ENCODE measurements around a stretch of chr11.

- PRO-cap = unidirectional peak, plus-strand start at chr11:66268053; unidirectional peak, minus-strand start at chr11:66268116; bidirectional peak, plus-strand start at chr11:66268623, minus-strand start at chr11:66268342
These were observed 541 bp upstream of the RAB1B start for GRCh38 chr11:66267691-66268504.

DNA sequence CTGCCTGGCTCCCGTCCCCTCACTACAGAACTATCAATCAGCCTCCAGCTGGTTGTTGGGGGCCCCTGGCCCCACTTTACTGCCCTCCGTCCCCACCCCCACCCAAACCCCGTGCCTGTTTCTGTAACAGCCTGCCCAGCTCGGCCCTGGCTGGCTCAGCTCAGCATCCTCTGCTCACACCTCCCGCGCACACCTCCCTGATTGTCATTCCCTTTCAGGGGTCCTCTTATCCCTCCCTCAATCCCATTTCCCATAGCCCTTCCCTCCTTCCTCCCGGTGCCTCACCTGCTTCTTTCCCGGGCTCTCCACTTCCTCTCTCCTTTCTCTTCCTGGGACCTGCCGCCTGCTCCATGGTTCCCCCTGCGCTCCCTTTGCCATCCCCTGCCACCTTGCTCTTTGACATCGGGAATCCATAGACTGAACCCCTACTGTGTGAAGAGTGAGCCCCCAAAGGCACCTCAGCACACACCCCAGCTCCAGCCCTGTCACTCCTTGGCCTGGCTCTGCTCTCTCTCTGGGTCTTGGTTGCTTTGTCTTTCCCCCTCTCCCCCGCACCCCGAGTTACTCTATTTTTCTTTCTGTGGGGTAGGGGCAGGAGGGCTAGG lies 1.5 kb downstream of the CNIH2 start:
- PRO-cap = no peak

GRCh38 chr11:66315868-66316940 lies 640 bp downstream of the CD248 start:
- PRO-cap = no peak

DNA sequence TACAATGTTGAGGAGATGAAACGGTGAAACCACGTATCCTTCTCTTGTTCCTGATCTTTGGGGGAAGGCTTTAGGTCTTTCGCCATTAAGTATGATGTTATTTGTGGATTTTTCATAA lies 3.7 kb upstream of the B4GAT1 start:
- PRO-cap = no peak

- PRO-cap = bidirectional peak, plus-strand start at chr11:66544005, minus-strand start at chr11:66543937
These were observed 2.3 kb downstream of the ZDHHC24 start for GRCh38 chr11:66543278-66544243.

DNA sequence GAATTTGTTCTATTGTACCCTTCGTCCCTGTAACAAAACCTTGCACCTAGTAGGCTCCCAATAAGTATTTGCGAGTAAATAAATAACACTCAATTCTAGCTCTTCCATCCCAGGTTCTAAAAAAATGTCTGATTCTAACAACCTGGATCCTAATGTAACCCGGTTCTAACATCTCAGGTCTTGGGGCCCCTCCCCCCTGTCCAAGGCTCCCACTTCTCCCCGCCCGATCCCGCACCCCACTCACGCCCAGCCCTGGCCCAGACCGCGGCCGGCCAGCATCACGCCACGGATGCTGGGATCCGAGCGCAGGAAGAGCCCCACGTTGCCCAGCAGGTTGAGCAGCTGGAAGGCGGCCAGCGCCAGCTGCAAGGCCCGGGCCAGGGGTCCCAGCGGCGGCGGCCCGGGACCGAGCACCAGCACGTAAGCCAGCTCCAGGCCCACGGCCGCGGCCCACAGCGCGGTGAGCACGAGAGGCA lies 331 bp downstream of the ZDHHC24 start:
- PRO-cap = no peak

GRCh38 chr11:66630004-66630555 lies 8.4 kb upstream of the RBM4 start:
- PRO-cap = no peak

DNA sequence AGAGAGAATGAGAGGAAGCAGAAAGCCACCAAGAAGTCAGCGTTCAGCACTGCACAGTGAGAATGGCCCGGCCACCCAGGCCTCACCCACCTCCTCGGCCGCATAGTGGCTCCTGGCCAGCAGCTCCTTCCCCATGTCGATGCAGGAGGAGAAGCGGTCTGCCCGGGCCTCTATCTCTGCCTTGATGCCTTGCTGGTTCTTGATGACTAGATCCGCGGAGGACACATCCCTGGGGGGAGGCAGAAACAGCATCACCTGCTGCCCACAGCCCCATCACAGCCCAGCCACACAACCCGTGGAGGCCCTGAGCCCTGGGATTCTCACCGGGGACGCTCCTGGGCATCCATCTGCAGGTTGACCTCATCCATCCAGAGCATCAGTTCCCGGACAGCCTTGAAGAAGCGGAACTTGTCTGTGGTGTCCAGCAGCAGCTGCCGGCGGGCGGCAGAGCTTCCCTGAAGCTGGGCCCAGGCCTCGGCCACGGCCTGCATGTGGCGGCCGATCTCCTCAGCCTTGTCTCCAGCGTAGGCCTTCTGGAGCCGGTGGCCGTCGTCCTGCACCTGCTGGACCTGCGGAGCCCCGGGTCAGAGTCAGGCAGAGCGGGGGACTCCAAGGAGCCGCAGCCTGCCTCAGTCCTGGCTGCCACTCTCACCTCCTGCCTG lies 12.2 kb upstream of the RBM4B start:
- PRO-cap = no peak

DNA sequence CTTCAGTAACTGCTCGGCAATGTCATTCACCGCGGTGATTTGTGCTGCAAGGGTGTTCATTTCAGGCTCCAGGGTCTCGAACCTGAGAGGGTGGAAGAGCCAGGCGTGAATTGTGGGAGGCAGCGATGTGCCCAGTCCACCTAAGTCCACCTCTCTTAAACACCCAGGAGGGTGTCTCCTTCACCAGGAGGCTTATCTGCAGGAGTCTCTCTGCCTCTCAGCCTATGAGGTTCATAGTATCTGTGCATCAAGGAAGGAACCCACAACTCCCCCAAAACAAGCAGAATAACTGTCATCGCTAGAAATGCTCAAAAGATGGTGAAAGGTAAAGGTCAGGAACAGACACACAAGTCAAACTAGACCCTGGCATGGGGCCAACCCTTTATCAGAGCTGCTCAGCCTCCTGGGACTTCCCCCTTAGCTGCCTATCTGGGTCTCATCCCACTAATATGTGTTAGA lies 24.0 kb upstream of the RBM4B start:
- PRO-cap = no peak

DNA sequence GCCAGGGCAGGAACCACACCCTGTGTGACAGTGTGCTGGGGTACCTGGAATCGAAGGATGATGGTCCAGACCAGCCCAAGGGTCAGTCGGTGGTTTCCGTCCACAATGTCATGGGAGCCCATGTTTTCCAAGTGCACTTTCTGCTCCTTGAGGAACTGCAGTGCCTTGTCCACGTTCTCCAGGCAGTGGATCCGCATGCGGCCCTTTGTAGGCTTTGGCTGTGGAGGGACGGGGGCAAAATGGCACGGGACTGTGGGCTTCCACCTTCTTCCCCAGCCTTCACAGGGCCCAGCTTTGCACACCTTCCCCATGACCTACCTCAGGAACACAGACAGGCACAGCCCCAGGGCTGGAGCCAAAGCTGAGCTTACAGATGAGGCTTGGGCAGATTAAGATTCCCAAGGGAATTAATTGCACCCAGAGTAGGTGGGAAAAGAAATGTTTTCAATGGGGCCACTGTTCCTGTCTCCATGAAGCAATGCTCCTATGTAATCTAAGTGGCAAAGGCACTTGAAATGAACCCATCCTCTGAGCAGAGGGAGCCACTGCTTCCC lies 13.8 kb downstream of the SPTBN2 start:
- PRO-cap = no peak

GRCh38 chr11:66722890-66723411 lies 6.1 kb downstream of the SPTBN2 start:
- PRO-cap = no peak

DNA sequence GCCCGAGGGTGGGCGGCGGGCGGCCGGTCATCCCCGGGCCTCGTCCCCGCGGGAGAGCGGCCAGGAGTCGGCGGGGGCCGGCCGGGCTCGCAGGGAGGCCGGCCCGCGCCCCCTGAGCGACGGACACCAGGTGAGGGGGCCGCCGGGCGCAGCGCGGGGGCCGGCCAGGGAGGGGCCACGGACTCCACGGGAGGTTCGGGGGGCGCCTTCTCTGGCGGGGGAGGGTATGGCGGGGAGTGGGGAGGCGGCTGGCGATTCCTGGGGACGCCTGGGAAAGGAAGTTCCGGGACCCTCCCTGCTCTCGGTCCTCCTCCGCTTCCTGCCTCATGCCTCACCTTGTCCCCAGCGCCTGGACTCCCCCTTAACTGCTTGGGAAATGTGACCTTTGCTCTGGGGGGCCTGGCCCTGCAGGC lies 309 bp downstream of the LRFN4 start:
- PRO-cap = no peak

- PRO-cap = no peak
These were observed 26.1 kb downstream of the LRFN4 start for GRCh38 chr11:66882756-66883593.

GRCh38 chr11:66970693-66971687 lies 4.1 kb upstream of the C11orf86 start:
- PRO-cap = no peak

GRCh38 chr11:67022550-67022917 lies 400 bp upstream of the SYT12 start:
- PRO-cap = no peak

DNA sequence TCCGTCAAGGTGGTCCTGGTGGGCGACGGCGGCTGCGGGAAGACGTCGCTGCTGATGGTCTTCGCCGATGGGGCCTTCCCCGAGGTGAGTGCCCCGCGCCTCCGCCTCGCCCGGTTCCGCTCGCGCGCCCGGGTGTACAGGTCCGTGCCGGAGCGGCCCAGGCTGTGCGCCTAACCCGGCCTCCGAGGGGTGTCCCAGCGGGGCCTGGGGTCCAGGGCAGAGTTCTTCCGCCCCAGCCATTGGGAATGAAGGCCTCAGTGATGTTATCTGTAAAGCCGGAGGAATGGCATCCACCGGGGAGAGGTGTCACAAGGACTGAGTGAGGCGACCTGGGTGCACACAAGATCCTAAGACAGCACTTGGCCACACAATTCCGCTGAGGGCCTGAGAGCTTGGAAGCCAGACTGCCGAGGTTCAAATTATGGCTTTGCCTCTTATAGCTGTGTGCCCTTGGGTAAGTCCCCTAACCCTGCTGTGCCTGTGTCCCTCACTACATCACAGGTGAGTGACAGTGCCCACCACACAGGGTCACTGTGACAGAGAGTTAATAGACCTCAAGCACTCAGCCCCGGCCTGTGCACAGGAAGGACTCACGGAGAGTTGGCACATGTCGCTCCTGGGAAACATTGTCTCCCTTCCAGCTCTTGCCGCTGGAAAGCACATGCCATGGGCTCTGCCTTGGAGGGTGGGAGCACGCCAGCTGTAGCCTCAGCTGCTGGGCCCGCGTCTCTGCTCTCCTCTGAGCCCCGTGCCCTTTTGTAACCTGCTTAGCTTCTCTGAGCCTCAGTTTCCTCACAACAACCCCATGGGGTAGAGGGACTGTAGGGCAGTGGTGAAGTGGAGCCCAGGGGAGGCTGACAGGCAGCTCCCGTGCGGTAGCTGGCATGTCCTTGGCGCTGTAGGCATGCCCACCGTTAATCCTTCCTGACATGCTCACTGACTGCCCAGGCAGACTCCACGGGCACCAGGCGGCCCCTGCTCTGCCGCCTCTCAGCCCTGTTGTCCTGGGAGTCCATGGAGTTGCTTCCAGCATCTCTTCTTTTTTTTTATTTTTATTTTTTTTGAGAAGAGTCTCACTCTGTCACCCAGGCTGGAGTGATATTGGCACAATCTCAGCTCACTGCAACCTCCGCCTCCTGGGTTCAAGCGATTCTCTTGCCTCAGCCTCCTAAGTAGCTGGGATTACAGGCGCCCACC lies 702 bp downstream of the RHOD start:
- PRO-cap = no peak

DNA sequence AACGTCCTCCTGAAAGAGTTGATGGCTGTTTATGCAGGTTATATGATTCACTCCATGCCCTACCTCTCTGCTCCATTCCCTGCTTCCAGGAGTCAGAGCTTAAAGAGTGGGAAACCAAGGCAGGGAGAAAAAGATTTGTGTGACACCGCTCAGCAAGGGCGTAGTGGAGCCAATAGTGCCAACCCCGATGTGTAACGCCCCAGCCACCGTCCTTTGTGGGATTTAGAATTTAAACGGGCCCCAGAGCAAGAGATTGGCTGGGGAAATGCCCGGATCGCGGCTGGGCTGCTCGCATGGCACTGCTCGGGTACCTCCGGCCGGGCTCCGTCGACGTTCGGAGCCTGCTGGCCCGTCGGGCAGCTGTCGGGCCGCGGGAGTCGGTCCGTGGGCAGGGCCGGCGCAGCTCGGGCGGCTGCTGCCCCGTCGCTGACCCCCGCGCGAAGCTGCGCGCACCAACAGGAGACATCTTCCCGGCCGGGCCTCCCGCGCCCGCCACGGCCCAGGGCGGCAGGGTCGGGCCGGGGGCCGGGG lies 1.5 kb upstream of the KDM2A start:
- PRO-cap = bidirectional peak, plus-strand start at position 243 of the sequence, minus-strand start at position 215 of the sequence

DNA sequence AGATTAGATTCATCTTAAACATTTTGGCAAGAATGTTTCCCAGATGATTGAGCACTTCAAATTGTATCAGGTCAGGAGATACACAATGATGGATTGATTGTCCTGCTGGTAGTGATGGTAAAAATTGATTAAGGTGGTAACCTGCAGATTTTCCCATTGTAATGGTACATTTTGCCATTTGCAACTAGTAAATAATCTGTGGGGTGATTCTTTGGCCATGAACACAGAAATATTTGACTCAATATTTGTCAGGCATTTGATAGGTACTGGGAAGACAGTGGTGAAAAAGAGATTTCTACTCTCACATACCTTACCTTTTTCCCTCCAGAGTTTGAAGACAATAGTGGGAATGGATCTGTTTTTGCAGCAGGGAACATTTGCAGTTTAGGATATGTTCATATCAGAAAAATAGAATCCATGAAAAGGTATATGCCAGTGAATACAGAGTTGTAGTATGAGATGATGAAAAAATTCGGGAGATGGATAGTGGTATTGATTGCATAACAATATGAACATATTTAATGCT lies 40.5 kb downstream of the KDM2A start:
- PRO-cap = no peak

DNA sequence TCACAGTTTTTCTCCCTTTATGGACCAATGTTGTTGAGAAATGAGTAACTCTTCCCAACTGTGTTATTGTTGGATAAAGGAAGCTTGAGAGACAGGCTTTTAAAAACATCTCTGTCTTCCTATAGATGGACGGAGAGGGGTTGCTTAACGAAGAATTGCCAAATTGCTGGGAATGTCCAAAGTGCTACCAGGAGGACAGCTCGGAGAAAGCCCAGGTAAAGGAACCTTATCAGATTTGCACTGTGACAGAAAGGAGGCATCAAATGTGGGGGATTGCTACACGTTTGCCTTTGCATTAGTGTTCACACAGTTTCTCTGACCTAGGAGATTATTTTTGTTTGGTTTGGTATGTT lies 18.1 kb upstream of the GRK2 start:
- PRO-cap = no peak

DNA sequence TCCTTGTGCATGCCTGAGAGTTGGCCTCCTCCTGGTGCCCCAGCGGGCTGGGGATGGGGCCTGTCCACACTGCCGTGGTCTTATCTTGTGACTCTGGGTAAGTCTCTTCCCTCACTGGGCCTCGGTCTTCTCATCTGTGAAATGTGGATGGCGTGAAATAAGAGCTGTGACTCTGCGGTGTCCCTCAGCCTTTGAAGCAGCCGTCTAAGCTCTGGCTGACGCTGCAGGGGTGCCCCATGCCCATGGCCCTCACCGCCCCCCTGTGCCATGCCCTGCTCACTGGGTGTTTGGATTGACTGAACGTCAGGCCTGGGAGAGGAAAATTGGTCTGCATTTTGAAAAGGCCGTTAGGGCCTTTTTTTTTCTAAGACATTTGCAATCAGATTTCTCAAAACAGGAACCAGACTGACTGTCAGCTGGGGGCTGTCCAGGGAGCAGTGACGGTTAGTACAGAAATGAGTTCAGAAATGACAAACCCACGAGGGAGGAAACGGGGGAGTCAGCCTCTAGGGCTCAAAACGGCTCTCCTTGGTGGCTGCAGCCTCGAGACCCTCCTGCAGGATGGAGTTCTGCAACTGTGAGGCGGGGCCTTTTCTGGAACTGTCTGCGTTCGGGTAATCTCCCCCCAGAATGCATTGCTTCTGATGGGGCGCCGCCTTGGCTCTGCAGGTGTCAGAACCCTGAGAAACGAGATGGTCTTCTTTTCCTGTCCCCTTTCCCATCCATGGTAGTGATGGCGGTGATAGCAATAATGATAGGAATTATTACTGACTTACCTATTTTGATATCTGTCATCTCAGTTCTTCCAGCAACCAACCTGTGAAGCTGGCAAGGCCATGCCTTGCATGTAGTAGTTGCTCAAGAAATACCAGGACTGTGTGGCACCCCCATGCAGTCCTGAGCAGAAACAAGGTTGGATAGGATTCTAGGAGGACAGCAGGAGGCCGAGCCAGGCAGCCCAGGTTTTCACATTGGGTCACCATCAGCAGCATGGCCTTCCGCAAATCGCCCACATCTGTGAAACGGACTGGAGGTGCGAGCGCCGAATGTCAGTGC lies 2.1 kb downstream of the GRK2 start:
- PRO-cap = bidirectional peak, plus-strand start at position 133 of the sequence, minus-strand start at position 132 of the sequence